Mammary microvascular endothelial cell (primary cell): ENCODE data around the genes STBD1 and SOWAHB.

DNA sequence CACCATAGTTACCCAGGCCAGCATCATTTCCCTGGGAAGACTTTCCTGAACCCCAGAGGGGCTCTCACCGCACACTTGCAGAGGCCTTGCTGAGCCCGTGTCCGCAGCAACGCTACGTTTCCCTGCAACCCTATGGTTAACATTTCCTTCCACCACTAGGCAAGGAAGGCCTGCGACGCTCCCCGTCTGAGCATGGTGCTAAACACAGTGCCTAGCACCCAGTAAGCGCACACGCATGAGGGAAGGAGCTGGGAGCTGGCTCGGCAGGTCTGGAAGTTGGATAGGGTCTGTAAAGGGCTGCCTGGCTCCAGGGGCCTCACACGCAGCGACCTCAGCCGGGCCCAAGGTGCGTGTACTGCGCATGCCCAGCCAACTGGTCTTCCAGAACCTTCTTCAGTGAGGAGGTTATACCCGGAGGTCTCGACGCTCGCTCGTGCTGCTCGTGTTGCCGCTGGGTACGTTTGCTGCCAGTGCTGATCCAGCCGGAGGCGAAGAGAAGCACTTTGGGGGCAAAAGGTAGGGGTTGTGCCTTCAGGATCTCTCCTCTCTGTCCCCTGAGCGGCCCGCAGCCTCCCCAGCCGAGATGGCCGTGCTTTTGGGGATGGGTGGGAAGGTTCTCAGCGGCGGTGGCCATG lies 3.6 kb upstream of the CXCL9 start:
- RAMPAGE, long total RNA = no peak

GRCh38 chr4:76011475-76012523 lies 4.5 kb upstream of the CXCL9 start:
- RAMPAGE, long total RNA = no peak

DNA sequence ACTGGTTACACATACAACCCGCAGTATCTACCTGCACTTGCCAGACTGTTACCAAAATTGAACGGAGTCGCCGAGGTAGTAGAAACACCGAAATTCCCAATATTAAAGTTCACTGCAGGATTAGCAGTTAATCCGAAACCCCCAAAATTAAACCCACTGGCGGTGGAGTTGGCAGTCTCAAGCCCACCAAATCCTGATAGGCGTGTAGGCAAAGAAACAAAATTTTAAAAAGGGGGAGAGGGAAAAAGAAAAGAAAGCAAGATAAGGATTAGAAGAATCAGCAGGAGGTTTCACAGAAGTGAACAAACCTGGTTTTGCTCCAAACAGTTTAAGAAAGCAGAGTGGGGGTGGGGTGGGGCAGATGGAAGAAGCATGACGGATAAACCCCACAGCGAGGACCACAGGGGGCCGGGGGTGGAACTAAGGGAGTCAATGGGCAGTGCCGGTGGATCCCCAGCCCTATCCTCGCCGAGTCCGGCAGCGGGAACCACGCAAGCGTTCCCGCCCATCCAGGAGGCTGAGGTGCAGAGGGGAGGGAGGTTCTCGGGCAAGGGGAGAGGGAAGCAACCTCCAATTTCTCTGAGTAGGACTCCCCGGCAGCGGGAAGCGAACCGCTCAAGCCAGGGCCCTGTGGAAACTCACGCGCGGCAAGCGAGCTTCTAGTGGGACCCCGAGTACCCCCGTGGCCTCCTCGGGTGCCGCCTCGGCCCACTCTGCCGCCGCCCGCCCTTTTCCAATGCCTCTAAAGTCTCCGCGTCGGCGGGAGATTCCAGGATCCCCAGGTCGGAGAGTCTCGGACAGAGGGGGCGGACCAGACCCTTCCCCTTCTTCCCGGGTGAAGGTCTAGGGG lies 524 bp downstream of the NUP54 start:
- RAMPAGE, long total RNA = no peak

GRCh38 chr4:76163147-76163567 lies 15.0 kb upstream of the NUP54 start:
- RAMPAGE, long total RNA = no peak

GRCh38 chr4:76194216-76194939 lies 19.2 kb downstream of the SCARB2 start:
- RAMPAGE, long total RNA = no peak

- RAMPAGE, long total RNA = no peak
Measured at GRCh38 chr4:76238185-76238564, 13.3 kb upstream of the FAM47E start.

- RAMPAGE, long total RNA = start-site peak on the plus strand at chr4:76306681-76306746, 33 and 17 reads in 2 replicates
Measured at GRCh38 chr4:76305842-76307001, at the start of gene STBD1. TSS of gene STBD1 (plus strand) at chr4:76306733.

DNA sequence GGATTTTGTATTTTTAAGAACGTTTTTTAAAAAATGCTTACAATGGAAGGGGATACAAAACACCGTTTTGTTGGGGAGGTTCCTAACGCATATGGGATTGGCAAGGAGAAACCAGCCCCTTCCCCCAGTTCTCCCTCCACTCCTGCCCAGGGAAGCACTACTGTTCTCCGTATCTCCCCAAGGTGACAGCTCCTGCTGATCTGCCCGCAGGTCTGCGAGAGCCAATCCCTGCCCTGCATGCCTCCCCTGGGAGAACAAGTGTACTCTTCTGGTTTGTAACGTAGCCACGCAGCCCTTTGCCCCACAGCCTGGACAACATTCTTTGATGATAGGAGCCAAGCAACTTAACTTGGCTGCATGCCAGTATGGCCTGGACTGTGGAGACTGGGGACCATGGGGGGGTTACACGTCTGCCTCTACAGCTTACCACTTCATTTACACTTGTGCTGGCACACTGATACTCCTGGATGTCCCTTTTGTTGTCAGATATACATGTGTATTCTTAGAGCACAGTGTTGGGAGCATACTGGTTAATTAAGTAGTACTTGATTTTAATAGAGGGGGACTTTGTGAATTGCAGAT lies 2.0 kb downstream of the STBD1 start:
- RAMPAGE, long total RNA = no peak

DNA sequence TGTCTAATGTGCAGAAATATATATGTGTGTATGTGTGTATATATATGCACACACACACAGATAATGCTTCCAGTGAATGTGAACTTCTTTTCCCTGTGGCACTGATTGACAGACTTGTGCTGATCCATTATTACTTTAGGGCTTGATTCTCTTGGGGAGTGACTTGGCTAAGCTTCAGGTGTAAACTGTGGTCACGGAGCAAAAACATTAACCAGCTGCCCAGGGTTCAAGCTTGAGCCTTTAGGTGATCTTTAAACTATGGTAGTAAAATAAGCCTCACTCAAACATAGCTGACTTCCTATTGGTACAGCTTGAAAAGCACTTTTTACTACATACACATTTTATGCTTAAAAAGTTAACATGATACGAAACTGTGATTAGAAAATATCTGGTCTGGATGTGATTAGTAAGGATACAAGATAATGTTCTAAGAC lies 3.6 kb downstream of the STBD1 start:
- RAMPAGE, long total RNA = no peak

- RAMPAGE, long total RNA = no peak
Measured at GRCh38 chr4:76589447-76589795, 154.4 kb downstream of the SHROOM3 start.

- RAMPAGE, long total RNA = no peak
Measured at GRCh38 chr4:76624001-76624833, 189.2 kb downstream of the SHROOM3 start.

DNA sequence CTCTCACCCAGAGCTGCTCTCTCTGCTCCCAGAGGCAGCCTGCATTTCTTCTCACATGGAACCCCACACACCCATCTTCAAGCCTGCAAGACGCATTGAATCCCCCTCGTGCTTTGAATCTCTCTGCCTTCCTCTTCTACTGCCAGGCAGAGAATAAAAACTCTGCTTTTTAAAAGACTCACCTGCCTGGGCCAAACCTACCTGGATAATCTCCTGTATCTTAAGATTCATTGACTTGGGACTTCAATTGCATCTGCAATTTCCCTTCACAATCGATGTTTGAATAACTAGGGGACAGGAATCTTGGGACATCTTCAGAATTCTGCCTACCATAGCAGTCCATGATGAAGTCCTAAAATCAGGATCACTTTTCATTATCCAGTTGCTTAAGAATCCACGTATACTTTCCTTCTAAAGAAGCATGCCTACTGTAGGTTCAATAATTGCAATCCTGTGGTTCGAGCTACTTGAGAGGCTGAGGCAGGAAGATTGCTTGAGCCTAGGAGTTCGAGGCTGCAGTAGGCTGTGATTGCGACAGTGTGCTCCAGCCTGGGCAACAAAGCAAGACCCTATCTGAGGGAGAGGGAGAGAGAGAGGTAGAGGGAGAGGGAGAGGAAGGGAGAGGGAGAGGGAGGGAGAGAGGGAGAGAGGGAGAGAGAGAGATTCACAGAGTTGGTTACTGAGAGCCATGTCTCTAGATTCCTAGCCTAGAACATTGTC lies 227.4 kb downstream of the SHROOM3 start:
- RAMPAGE, long total RNA = no peak

DNA sequence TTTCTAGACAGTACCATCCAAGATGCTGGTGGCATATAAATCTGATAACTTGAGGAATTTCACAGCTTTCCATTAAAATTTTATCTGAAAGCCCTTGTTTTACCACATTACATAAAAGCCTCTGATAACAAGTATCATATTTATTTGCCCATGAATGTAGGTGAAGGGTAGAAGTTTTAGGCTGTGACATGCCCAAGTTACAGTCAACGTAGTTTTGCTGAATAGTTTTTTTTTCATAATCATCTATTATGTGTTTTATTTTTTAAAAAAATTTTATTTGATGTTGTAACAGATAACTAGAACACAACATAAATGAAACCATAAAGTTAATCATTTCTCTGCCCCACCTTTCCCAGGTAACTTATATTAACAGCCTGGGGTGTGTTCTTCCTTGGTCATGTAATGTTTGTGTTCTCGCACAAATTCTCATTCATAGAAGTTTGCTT lies 215.0 kb downstream of the SOWAHB start:
- RAMPAGE, long total RNA = no peak

GRCh38 chr4:76688011-76688703 lies 209.8 kb downstream of the SOWAHB start:
- RAMPAGE, long total RNA = no peak

DNA sequence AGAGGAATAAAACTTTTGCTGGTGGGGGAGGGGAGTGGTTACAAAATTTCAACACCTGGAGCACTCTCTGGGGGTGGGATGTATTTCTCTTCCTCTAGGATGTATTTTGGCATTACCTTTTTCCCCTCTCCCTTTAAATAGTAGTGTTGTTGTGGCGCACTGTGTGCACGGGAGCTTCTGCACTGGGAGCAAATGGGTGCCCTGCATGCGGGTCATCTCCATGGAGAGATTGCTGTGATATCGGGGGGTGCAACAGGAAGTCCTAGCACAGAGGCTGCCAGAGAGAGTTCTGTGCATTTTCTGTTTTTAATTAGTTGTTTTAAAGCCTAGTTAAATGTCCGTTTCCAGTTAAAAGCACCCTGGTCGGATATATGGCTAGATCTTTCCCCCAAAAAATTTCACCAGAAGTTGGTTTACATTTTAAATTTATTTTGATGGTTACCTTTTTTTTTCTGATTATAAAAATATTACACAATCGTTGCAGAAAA lies 207.6 kb downstream of the SOWAHB start:
- RAMPAGE, long total RNA = no peak

DNA sequence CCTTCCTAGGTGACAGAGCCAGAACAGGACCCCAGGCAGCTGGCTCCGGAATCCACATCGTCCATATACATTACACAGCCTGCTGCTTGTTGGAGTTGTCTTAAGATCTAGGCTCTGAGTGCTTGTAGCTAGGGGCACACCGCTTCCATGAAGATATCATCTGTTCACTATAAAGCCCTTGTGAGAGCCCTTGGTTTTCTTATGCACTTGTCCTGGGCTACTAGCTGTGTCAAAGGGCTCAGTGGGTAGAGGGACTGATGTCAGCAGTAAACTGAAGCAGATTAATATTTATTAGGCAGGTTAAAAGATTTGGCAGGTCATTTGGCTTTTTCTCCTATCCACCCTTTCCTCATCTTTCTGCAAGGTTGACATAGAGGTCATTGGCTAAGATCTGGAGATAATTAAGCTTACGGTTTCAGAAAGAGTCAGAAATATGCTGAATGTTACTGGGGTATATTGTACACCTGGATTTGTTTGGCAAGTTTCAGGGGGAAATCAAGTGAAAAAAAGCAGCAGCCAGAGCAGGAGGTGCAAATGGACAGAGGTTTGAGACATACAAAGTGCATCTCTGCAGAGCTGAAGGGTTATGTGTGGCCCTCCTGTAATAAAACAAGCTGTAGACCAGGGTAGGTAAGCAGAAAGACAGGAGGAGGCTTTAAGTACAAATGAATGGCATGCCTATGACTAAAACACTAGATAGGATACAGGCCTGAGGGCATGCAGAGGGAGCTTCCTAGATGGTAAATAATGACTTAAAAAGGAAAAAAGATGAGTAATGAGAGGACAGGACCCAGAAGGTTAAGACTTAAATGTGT lies 195.2 kb downstream of the SOWAHB start:
- RAMPAGE, long total RNA = no peak

DNA sequence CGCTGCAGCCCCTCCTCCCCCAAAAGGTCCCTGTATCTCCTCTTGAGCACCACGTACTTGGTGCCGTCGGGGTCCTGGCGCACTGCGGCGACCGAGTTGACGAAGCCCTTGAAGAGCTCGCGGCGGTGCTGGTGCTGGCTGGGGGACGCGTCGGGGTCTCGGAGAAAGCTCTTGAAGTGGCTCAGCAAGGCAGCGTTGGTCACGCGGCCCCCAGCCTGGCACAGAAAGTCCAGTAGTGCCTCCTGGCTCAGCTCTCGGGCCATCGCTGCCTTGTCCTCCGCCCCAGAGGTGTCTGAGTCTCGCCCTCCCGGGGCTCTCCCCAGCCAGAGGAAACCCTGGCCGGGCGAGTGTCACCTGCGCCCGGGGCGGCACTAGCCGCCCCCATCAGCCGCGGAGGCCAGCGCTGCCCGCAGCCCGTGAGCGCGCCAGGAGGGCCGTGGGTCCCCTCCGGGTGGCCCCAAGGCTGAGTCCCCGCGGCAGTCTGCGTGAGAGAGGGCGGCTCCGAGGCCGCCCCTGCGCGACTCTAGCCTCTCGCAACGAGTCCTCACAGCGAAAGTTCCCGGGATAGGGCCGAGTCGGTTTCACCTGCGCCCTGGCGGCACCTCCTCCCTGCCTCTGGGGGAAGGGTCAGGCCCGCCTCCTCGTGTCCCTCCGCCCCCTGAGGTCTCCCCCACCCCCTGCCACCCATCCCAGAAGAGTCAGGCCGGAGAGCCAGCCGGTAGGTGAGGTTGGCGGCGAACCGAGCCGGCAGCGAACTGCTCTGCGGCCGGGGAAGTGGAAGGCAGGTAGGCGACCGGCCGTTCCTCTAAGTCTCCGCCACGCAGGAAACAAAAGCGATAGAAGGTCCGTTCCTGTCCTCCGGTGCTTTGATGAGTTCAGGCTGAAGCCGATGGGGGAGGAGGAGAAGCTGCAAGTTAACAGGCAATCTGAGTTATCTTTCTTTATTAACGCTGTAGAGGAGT lies at the start of gene SOWAHB:
Gene SOWAHB, minus strand, starts transcription at position 558 of the 962 bp plus-strand sequence.
- RAMPAGE, long total RNA = no peak

- RAMPAGE, long total RNA = no peak
Measured at GRCh38 chr4:76961386-76961838, 11.9 kb downstream of the SEPTIN11 start.

GRCh38 chr4:76962502-76962731 lies 12.9 kb downstream of the SEPTIN11 start:
- RAMPAGE, long total RNA = no peak

DNA sequence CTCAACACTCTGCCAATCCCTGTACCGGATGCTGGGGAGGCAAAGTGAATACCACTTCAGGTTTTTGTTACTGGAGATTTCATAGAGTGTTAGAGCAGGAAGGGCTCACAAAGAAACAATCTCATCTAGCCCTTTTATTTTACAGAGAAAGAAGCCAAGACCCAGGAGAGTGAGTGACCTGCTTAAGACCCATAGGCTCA lies 24.7 kb downstream of the SEPTIN11 start:
- RAMPAGE, long total RNA = no peak